Thoracic aorta (tissue), 1 donor: ENCODE measurements around a stretch of chr7.

DNA sequence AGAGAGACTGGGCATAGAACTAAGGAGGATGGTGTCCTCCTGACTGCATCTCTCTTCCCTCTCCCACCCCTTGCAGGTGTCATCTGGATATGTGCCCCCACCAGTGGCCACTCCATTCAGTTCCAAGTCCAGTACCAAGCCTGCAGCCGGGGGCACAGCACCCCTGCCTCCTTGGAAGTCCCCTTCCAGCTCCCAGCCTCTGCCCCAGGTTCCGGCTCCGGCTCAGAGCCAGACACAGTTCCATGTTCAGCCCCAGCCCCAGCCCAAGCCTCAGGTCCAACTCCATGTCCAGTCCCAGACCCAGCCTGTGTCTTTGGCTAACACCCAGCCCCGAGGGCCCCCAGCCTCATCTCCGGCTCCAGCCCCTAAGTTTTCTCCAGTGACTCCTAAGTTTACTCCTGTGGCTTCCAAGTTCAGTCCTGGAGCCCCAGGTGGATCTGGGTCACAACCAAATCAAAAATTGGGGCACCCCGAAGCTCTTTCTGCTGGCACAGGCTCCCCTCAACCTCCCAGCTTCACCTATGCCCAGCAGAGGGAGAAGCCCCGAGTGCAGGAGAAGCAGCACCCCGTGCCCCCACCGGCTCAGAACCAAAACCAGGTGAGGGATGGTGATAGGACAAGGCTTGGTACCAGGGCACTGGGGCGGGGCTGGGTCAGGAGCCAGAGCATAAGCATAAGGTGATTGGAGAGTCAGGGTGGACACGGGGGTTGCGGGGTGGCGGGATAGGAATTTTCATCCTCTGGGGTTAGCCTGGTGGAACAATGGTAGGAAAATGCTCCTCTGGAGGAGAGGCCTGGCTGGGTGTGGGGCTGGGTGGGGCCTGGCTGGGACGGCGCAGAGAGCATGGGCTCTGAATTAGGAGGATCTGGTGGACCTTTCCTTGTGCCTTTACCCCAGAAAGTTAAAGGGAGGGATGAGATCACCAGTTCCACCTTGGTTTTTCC, 1.9 kb downstream of the ZYX start:
- RAMPAGE, long total RNA, result no peak

- RAMPAGE, long total RNA, result no peak
Observed at GRCh38 chr7:143806688-143806960, 49.1 kb upstream of the CTAGE6 start.

- RAMPAGE, long total RNA, result no peak
Observed at GRCh38 chr7:144144459-144144915, 21.5 kb downstream of the OR2A14 start.

GRCh38 chr7:148299357-148299912, 291.1 kb upstream of the C7orf33 start:
- RAMPAGE, long total RNA, result no peak

DNA sequence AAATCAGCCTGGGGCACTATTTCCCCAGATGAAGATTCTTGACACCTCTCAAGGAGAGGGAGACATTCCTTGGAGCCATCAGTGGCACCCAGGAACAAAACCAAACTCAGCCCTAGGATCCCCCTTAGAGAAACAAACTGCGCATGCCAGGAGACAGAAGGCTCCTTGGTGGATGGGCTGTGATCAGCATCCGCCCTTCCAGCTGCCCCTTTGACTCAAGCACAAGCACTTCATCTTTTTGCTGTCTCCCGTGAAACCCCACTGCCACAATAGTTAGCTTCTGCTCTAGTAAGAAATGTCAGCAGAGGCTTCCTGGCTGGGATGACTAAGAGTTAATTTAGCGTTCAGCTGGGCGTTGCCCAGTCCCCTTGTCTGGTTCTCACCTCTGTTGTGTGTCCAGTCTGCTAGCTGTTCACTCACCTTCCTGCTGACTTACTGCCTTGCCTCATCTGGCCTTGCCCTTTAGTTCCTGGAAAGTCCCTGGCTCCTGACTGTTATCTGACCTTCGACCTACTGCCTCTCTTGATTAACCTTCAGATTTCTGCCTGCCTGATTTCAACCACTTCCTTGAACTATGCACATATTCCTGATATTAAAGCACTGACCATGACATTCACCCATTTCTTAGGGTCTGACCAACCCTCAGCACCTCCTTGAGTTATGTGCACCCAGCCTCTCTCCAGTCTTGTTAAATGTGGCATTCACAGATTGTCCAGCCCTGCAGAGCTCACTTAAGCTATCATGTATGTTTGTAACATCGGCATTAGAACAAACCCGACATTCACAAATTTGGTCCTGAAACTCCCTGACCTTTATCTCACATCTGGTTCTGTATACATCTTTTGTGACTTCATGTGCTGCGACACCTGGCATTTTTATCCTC, 30.2 kb downstream of the C7orf33 start:
- RAMPAGE, long total RNA, result no peak

GRCh38 chr7:148882838-148883966, 889 bp downstream of the EZH2 start:
- RAMPAGE, long total RNA, result no peak

DNA sequence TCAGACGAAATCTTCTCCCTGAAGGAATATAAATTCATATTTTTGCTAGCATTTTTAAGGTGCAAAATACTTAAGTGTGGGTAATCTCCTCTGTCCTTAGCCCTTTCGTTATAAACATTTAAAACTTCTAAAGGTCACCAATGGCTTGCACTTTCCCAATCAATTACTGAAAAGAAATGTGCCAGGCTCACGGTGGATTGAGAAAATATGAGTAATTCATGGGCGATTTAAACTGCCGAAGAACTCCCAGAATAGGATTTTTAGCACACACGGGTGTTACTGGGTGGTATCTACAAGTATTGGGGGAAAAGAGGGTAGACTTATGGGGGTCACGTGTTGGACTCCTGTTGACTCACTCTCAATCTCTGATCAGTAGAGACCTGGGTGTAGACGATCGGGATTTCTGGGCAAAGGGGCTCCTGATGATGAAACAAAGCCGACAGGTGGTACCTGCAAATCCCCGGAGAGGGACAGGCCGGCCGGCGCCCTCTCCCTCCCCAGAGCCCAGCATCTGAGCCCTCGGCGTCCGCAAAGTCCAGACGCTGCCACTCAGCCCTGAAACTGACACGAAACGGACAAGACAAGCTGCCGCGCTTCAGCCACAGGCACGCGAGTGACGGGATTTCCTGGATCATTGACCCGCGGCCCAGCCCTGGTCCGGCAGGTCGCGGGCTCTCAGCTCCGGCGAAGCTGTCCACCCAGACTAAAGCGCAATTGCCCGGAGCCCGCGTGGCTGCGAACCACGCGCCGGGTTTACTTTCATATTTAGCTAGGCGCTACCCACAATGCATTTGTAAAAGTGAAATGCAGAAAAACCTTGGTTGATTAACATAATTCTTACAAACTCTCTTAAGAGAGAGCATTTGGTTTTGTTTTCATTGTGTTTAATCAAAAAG, 56.6 kb upstream of the EZH2 start:
- RAMPAGE, long total RNA, result no peak

DNA sequence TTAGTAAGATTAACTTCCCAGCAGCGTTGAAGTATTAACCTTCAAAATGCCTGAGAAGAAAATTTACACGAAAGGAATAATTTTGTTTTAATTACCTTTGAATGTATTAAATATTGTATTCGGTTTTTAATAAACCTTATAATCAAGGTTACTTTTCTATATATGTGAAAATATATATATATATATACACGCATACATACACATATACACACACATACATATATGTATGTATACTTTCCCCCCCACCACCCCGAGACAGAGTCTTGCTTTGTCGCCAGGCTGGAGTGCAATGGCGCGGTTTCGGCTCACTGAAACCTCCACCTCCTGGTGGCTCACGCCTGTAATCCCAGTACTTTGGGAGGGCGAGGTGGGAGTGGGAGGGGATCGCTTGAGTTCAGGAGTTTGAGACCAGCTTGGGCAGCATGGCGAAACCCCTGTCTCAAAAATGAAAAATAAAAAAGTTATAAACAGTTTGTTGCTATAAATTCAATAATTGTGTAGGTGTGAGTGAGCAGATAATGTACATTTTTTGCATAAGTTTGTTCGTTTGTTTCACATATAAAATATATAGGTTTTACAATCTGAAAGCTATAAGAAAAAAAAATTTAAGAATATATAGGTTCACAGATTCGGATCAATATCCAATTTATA, 57.8 kb upstream of the EZH2 start:
- RAMPAGE, long total RNA, result no peak

DNA sequence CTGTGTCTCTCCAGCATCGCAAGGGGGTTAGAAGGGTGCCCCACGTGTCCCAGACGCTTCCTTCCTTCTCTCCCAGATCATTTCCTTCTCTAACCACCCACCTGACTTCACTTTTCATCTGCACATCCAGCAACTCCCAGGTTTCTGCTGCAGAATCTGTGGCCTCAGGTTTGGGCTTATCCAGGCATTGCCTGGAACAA, 14.4 kb downstream of the PDIA4 start:
- RAMPAGE, long total RNA, result no peak

DNA sequence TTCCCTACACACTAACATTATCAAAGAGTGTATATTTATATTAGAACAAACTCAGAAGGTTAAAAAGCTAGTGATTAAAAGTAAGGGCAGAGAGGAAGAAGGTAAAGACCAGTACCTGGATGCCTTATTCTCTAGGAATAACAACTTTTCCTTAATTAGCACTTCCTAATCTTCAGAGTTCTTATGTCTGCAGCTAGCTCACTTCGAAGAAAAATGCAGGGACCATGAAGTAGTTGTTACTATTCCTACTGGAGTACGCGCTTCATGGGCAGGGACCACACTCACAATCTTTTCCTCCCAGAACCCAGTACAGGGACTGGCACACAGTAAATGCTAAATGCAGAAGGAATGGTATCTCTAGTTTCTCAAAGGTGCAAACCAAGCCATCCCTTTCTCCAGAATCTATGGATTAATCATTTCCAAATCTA, 875 bp downstream of the PDIA4 start:
- RAMPAGE, long total RNA, result no peak

DNA sequence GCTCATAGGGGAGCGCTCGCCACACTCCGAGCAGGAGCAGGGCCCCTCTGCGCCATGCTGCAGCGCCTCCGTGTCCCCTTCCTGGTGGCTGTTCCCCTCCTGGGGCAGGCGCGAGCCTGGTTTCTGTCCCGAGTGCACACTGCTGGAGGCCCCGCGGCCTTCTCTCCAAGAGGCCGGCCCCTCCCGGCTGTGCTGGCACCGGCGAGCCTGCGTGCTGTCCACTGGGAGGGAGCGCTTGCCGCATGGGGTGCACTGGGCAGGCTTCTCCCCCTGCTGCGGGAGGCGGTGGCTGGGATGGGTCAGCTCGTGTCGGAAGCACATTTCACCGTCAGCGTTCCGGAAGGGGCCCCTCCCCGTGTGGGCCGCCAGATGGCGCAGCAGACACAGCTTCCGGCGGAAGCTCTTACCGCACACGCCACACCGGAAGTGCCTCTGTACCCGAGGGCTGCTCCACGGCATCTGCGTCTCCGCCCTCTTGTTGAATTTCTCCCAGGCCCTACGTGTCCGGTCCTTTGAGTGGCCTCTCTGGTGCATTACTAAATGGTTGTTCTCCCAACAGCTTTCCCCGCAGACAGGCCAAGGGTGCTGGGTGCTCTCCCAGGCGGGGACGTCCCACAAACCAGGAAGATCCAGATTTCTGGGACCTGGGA, 18.8 kb downstream of the ZNF786 start:
- RAMPAGE, long total RNA, result no peak

GRCh38 chr7:149239942-149240832, 736 bp downstream of the ZNF212 start:
- RAMPAGE, long total RNA, result no peak

- RAMPAGE, long total RNA, result no peak
Observed at GRCh38 chr7:149493965-149494786, 3.4 kb downstream of the ZNF746 start.

DNA sequence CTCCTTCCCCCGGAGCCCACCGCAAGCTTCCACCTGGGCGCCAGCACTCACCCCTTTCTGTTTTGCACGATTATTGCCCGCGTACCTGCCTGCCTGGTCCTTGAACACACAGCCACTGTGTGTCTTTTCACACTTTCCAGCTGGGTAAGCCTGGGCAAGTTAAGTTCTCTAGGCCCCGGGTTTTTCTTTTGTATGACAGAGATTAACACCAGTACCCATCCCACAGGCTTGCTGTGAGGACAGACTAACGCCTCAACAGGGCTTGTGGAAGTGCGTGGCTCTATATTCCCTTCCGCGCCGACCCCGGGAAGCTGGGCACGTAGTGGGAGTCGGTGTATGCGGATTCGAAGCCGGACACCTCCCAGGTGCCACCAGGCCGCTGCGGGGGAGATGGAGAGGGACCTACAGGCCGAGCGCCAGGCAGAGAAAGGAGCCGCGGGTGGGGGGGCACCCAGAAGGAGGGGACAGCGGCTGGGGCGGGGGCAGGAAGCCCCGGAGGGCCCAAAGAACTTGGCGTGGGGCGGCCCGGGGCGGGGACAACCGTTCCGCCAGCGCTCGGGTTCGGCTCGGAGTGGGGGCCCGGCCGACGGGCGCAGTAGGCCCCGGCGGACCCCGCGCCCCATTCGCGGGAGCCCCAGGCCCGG, 731 bp downstream of the ZNF746 start:
- RAMPAGE, long total RNA, result no peak

DNA sequence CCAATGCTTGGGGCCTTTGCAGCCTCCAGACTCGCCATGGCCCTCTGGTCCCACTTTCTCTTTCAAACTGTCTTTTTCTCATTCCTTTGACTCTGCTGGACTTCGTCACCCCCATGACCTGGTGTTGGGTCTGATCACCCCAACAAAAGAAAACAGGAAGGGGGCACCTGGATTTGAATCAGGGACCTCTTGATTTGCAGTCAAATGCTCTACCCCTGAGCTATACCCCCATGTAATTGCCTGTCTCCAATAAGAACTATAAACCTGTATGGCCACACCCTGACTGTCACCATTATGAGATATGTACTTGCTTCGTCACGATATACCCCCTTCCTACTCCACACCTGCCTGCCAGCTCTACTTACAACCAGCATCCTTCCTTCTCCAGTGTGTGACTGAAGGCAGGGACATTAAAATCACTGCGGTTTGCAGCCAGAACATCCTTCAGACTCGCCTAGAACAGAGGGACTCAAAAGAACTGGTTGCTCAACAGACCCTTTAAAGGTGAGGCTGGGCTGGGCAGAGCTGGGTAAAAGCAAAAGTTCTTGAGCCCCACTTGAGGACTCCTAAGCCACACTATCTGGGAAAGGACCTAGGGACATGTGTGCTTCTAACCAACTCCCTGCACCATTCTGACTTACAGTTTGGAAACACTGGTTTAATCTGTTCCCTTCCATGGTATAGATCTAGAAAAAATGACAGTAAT, 101.7 kb upstream of the KRBA1 start:
- RAMPAGE, long total RNA, result no peak

DNA sequence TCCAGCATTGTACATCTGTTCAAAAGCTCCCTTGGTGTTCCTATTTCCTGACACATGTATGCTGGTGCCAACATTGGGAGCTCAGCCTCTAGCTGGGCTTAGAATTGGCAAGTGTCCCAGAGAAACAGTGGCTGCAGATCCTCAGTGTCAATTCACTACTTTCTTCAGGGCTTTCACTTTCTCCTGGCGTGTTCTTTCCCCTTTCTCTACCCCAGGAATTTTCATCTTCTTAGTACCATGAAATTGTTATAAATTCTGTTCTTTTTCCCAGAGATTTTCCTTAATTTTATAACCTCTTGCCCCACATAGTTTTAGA, 44.4 kb upstream of the KRBA1 start:
- RAMPAGE, long total RNA, result no peak

- RAMPAGE, long total RNA, result no peak
Observed at GRCh38 chr7:149720432-149721200, 5.9 kb downstream of the KRBA1 start.

- RAMPAGE, long total RNA, result no peak
Observed at GRCh38 chr7:149734415-149734938, 19.7 kb downstream of the KRBA1 start.

DNA sequence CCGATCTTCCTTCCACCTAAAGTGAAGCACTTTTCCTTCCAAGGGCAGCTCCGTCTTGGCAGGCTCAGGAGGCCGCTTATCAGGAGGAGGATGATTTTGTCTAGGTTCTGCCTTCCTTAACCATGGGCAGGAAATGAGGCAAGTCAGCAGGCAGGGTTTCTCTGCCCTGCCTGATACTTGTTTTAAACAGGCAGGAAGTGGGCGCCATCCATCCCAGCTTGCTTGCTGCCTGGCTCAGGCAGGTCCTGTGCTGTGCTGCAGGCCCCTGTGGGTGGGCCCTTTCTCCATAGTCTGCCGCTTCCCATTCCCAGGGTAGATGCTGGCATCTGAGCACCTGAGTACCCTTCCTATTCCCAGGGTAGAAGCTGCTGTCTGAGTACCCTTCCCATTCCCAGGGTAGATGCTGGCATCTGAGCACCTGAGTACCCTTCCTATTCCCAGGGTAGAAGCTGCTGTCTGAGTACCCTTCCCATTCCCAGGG, 8.2 kb upstream of the ATP6V0E2 start:
- RAMPAGE, long total RNA, result no peak

- RAMPAGE, long total RNA, result no peak
Observed at GRCh38 chr7:150134527-150134937, 188.6 kb upstream of the LRRC61 start.